Frontal cortex (tissue), 2 donors: ENCODE results near the gene C1orf198.

- RAMPAGE, long total RNA: no peak
Observed at GRCh38 chr1:229291143-229291650, 20.3 kb downstream of the RAB4A start.

GRCh38 chr1:229325669-229326267 is 17.1 kb downstream of the CCSAP start:
- RAMPAGE, long total RNA: no peak

DNA sequence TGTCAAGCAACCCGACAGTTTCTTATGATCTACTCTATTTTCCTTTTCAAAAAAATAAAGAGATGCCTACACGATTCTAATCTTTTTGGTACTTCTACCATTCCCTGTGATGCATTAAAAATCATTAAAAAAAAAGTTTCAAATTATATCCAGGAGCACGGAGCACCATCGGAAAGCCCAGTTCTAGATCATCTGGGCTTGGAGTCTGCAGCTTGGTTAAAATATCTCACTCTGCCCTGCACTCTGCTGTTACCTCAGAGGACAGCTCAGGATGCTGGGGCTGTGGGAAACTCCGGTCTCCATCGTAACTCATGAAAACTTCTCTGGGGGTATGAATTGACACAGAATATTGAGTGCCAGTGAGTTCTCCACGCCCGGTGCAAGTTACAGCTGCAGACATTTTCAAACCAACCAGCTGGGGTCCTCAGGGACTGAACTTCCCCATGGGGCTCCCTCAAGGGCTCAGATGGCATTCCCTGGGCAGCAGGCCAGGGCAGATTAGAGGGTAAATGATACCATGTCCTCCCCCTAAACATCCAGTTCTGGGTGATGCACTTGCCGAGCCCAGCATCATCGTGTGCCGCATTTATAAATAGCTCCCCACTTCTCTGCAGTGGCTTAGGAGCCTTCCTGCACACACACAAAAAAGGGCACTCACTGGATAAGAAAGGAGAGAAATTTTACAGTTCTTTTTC is 27.7 kb upstream of the CCSAP start:
- RAMPAGE, long total RNA: no peak

- RAMPAGE, long total RNA: no peak
Observed at GRCh38 chr1:229557843-229558384, 593 bp downstream of the ABCB10 start.

GRCh38 chr1:229581779-229582634 is 23.5 kb upstream of the ABCB10 start:
- RAMPAGE, long total RNA: no peak

GRCh38 chr1:230077422-230078273 is 10.6 kb downstream of the GALNT2 start:
- RAMPAGE, long total RNA: no peak

DNA sequence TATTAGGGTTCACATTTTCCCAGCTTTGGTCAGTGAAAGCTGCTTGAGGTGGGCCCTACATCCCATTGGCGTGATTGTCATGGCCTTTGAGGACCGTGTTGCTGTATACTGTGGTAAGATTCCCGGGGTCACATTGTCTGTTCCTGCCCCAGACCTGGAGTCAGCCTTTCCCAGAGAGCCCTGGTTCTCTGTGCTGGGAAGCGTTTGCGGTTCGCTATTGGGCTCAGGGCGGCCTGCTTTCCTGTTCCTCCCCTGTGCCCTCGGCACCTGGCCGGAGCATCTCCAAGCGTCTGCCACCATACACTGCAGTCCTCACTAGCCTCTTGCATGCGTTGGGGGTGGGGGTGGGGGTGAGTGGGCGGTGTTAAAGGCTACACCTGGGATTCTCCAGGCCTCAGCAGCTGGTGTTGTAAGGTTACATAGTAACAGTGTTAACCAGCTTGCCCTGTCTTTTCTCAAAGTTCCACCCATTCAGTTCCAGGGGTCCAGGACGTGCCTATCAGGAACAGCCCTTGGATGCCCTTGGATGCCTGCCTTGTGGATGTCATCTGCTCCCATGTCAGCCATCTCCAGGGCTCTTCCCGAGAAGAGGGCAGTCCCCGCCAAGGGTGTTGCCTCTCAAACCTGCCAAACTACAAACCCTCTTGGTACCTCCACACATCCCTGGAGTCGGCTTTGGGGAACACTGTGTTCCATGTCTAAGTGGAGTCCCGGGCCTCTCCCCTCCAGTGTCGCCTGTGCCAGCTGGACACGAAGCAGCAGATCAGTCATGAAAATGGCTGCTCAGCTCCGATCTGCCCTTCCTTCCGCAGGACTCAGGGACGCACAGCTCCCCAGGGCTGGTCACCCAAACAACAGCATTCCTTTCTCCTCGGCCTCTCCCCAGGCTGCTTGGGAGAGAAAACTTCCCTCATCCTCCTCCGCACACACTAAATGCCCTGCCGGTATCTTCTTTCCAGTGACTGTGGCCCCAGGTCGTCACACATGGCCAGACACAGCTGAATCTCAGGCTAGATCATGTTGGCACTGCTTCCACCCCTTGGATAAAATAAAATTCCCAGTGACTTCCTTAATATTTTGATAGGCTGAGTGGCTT is 53.1 kb downstream of the GALNT2 start:
- RAMPAGE, long total RNA: no peak

- RAMPAGE, long total RNA: no peak
Observed at GRCh38 chr1:230609231-230609575, 33.1 kb upstream of the COG2 start.

DNA sequence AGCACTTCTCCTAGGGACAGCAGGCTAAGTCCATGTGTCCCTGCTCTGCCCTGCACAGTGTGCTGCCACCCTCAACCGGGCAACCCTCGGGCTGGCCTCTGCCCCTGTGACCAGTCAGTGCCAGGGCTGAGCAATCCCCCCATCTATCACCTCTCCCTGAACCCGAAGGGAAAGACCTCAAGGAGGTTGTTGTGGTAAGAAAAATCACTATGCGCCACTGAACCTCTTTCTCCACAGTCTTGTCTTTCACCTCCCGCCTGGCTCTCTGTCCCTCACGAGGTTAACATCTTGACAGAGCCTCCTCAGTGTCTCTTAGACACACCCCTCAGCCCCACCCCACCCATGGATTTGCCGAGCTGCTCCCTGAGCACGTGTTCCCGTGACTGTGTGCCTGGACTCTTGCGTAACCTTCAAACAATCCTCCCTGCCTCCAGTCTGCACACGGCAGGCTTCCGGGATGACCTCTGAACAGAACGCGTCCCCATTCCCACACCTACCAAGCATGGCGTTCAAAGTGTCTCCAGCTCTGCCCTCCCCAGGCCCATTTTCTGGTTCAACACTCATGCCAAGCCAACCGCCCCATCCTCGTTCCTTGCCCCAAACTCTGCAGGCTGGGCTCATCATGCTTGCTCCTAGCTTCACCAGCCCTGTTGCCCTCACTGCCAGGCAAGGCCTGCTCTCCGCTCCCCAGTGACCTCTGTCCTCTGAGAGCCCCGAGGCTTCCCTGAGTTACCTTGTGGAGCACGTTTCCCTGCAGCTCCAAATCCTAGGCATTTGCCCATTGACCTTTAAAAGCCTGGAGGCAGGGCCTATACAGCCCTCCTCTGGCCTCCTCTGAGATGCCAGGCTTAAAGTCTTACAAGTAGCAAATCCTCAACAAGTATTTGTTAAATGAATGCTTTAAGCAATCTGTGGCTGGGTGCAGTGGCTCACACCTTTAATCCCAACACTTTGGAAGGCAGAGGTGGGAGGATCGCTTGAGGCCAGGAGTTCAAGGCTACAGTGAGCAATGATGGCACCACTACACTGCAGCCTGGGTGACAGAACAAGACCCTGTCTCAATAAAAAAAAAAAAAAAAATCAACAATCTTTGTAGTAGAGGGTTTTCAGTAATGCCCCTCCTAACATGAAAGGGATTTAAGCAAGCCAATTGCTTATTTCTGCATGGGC is 5.2 kb downstream of the AGT start:
- RAMPAGE, long total RNA: no peak

DNA sequence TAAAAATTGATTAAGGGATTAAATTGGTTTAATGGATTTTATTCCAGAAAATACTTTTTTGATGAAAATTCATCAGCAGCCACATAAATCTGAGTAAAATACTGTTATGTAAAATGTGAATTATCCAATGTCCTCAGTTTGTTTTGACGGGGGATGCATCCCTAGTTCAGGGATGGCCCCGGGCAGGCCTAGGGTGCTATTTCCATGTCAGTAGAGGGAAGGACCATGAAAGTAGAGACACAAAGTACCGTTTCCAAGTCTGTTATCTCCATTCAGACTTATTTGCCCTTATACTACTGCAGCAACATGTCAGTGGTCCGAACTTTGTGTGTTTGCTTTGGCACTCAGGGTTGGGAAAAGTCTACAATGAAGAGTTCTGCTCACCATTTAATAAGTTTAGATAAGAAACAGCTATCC is 11.2 kb upstream of the AGT start:
- RAMPAGE, long total RNA: no peak

GRCh38 chr1:230728537-230729565 is 14.9 kb upstream of the AGT start:
- RAMPAGE, long total RNA: no peak

- RAMPAGE, long total RNA: no peak
Observed at GRCh38 chr1:230750444-230751063, 3.4 kb downstream of the CAPN9 start.

DNA sequence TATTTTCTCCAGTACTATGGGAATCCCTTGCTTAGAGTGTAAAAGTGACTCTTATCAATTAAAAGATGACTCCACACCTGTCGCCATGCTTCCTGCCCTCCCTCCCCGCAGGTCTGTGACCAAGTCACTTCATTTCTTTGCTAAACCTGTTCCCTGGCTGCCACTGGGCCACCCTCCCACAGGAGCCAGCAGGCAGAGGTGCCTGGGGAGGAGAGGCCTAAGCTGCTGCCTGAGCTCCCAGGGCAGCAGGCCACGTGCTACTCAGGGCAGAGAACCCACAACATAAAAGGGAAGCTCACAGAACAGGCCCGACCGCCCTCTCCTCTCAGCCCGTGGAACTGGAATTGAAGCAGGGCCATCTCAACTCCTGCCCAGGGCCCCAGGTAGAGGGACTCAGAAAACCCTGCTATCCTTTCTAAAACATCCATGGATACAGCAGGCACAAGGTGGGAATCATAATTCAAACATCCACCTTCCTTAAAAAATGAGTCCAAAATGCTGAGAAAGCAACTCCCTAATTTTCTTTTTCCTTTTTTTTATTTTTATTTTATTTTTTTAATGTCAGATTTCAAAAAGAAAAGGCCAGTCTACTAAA is 4.8 kb downstream of the C1orf198 start:
- RAMPAGE, long total RNA: no peak

DNA sequence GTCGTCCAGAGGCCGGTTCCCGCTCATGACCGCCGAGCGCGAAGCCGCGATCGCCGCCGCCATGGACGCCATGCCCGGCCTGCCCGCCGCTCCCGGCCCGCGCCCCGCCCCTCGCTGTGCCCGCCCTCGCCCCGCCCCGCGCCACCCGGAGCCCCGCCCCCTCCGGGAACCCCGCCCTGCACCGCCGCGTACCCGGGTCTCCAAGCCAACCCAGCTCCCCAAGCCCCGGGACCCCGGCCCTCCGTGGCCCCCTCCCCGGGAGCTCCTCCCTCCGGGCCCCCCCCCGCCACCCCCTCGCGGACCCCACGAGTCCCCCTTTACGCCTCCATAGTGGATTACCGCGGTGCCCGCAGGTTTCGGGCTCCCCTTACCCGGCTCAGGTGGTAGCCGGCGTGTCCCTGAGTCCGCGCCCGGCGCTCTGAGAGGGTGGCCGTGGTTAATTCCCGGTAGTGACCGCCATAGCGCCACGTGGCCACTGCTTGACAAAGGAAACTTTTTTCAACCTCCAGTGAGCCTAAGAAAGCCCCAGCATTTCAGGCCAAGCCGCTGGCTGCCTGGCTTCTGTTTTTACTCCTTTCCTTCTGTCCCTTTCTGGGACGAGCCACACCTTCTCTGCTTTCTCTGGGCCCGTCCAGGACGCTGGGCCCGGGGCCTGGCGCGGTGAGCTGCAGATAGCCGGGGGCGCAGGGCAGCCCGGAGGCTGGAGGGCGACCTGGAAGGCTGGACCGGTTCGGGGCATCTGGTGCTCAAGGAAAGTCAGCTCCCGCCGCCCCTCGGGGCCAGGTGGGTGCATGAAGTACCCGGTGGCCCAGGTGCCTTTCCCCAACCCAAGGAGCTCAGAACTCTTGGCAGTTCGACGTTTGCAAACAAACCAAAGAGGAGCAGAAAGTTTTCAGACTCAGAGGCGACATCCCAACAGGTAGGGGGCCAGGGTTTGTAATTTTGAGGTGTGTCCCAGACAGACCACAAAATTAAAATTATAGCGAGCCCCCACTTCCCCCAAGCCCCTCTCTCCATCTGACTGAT is at the start of gene C1orf198:
Gene C1orf198, minus strand, starts transcription at position 81 of the 1,026 bp plus-strand sequence.
- RAMPAGE, long total RNA: no peak

DNA sequence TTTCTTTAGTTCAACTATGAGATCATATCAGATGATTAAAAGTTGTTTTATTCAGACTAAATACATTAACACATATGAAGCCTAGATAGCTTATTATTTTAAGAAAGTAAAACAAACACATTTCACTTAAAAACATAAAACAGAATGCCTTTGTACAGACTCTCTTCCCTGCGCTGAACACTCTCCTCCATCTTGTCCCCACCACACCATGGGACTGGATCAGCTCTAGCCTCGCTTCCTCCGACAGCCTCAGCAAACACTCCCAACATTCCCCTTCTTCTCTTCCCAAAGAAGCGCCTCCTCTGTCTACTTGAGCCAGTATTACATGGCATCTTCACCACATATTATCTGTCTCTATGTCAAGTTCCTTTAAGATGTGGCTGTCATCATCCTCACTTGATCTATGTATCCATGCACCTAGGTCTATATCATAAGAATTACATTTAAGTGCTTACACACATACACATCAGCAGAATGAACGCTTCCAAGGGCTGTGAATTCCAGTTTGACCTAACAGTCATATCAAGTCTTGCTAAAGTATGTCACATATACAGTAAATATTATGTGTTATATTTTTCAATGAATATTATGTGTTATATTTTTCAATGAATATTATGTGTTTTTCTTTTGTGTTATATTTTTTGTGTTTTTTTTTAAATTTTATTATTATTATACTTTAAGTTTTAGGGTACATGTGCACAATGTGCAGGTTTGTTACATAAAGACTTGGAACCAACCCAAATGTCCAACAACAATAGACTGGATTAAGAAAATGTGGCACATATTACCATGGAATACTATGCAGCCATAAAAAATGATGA is 35.9 kb downstream of the TTC13 start:
- RAMPAGE, long total RNA: no peak

DNA sequence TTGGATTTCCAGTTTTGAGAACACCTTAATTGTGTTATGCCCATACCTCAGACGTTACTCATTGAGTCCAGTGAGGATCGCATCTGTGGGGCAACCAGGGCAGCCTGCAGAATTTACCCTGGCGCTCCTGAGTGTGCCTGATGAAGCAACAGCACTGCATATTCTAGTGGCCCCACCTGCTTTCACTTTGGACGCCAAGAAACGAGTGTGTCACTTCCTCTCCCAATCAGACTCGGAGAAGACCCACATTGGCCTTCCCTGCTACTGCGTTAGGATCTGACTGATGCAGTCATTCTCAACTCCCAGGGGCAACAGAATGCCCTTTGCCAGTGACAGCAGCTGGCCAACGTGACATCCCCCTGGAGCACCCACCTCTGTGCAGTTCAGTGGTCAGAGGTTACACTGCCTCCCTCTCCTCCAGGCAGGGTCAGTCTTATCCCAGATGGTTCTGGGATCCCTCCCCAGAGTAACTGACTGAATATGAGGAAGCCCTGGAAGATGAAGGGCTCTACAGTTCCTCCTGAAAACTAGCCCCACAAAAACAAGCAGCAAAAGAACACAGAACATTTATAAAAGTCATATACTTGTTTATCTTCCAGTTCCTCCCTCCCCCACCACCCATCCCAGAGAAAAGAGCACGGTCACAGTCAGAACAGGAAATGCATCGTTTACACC is 19.7 kb downstream of the FAM89A start:
- RAMPAGE, long total RNA: no peak

DNA sequence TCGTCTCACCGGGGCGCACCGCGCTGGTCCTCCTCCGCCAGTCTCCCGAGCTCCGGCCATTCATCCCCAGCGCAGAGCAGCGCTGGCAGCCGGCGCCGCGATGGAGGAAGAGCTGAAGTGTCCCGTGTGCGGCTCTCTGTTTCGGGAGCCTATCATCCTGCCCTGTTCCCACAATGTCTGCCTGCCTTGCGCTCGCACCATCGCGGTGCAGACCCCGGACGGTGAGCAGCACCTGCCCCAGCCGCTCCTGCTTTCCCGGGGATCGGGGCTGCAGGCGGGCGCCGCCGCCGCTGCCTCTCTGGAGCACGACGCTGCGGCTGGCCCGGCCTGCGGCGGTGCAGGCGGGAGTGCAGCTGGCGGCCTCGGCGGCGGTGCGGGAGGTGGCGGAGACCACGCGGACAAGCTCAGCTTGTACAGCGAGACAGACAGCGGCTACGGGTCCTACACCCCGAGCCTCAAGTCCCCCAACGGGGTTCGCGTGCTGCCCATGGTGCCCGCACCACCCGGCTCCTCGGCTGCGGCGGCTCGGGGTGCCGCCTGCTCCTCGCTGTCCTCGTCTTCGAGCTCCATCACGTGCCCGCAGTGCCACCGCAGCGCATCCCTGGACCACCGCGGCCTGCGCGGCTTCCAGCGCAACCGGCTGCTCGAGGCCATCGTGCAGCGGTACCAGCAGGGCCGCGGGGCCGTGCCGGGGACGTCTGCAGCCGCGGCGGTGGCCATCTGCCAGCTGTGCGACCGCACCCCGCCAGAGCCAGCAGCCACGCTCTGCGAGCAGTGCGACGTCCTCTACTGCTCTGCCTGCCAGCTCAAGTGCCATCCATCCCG is 1.2 kb downstream of the TRIM67 start:
- RAMPAGE, long total RNA: no peak

DNA sequence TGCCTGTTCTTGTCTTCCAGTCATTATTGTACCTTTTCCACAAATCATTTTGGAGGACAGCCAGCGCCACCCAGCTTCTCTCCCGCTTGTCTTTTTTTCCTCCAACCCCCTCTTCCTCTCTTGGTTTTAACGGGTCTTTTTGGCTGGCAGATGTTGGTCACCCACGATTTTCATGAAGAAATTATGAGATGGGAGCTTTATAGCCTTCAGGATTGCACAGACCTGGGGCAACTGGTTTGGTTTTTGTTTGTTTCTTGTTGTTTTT is 896 bp downstream of the GNPAT start:
- RAMPAGE, long total RNA: no peak

DNA sequence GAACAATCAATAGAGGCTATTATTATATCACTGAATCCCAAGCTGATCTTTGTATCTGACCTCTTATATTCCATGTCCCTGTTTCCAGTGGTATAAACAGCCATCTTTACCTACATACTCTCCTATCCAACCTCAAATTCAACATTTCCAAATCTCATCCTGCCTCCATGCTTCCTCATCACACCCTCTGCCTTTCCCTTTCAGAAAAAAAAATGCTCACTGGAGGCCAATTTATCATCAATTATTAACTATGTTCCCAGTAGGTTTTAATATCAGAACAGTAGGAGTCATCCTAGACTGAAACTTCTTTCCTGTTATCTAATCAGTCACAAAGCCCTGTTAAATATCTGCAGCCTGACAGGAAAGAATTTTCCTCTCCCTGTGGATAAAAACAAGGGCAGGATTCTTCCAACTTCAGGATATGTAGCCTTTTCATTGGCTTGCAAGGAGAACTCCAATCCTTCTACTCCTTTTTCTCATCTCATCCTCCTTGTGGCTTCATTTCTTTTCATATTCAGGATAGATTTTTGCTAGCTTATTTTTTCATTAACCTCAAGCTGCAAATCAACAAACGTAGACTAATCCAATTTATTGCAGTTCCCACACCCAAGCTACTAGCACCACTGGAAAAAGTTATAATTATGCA is 28.4 kb downstream of the EGLN1 start:
- RAMPAGE, long total RNA: no peak

- RAMPAGE, long total RNA: no peak
Observed at GRCh38 chr1:231627074-231627895, 695 bp downstream of the DISC1 start.